BJ (cell line): Measurements from ENCODE around the genes TF and EPHB1.

GRCh38 chr3:132722692-132723326 lies 600 bp upstream of the NPHP3 start:
- CAGE, long polyA plus RNA = no peak
- RRBS = 2% methylated on average over 15 of the region's 42 CpGs

DNA sequence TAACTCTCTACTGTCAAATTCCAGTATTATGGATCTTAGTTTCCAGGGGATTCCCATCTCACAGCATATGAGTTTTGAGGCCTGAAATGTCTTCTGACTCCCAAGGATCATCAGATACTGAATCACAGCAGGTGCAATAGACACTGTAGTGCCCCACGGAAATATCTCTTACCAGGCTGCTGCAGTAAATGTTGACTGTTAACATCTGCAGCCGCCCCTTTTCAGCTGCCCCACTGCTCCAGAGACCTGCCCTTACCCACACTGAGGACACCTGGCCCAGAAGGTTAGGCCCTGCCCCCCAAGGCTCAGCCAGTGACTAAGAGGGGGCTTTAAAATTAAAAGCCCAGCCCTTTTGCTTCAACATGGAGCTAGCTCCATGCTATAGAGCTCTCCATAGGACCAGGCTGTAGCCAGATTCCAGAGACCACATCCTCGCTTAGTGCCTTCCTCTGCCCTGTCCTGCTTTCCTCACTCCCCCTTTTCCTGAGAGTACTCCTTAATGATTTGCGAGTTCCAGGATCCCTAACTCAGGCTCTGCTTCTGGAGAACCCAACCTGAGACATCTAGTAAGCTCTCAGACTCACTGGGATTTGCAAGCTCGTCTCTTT lies 67.2 kb downstream of the BFSP2 start:
- CAGE, long polyA plus RNA = no peak
- RRBS = no CpG with 5 or more reads among the region's 5 CpGs

DNA sequence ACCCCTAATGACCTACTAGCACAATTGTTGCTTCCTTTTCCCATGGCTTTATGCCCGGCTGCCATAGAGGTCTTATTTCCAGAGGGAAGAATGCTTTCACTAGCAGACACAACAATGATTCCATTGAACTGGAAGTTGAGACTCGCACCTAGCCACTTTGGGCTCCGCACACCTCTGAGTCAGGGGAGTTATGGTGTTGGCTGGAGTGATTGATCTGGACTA lies 60.7 kb upstream of the CDV3 start:
- CAGE, long polyA plus RNA = no peak
- RRBS = no CpG with 5 or more reads among the region's 3 CpGs

DNA sequence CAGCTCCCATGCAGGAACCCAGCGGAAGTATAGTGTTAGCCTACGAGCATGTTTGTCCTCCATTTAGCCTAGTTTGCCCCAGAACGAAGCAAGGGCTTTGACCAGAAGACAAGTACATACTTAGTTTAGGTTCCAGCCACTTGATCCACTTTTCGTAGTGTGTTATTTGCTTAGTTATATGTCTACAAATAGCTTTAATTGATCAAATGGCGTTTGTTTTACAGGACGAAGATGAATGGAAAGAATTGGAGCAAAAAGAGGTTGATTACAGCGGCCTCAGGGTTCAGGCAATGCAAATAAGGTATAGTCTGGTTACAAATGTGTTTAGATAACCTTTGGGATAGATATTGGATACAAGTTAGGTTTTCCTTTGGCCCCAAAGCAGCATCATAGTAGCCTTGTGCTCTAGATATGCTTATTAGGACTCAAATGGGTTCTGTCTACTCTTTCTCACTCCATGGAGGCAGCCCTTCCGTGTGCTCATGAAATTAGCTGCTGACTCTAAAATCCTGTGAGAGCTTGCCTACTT lies 1.4 kb downstream of the CDV3 start:
- CAGE, long polyA plus RNA = no peak
- RRBS = no CpG with 5 or more reads among the region's 8 CpGs

DNA sequence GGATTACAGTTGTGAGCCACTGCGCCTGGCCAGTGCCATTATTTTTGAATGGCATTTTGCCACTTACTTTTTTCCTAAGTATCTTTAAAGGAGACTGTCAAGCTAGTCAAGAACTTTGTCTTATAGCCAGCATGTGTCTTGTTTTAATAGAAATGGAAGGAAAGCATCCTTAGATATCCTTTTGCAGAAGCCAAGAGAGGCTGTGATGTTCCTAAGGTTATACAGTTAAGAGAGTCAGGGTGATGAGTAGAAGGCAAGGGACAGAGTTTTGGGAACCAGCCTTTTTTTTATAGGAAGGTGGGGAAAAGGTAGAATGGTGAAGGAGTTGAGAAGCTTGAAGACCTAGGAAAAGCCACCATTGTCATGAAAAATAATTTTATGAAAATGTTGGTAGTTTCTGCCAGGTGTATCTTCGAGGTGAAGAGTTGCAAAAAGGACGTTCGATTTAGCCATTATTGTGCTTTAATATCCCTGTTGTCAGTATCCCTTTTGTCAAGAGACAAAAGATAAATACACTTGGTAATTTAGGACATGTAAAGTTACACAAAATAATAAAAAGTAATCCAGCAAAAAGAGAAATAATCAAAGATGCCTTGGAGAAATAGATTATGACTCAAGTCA lies 9.0 kb downstream of the CDV3 start:
- CAGE, long polyA plus RNA = no peak
- RRBS = no CpG with 5 or more reads among the region's 4 CpGs

- CAGE, long polyA plus RNA = no peak
- RRBS = 8% methylated on average over 20 of the region's 56 CpGs
Measured at GRCh38 chr3:133745785-133746875, at the start of gene TF. TF (plus strand) TSS chr3:133746393.

DNA sequence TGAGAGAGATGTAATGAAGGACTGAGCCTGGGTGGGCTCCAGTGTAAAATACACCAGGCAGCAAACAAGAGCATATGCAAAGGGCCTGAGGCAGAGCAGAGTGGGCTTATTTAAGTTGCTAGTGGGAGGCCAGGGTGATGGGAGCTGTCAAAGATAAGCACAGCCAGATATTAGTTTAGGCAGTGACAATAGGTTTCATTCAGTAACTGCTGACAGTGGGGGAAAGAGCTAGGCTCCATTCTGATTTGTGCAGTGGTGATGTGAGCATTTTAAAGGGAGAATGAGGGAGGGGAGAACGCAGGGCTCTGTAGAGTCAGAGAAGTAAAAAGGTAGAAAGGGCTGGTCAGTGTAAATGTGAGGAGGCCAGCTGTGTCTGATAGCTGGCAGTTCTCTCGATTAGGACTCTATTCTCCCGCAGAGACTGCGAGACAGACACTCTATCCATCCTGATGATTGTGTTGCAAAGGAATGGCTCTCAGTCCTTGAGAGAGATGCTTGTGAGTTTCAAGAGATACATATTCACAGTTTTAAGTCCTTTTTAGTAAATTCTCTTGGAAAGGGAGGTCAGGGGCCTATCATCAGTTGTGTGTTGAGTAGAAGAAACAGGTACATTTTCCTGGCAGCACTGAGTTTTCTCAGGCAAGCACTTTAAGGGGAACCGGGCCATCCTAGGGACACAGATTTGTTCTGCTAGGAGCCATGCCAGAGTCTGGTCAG lies 3.6 kb downstream of the TF start:
- CAGE, long polyA plus RNA = no peak
- RRBS = no CpG with 5 or more reads among the region's 5 CpGs

GRCh38 chr3:133774697-133775376 lies 28.6 kb downstream of the TF start:
- CAGE, long polyA plus RNA = no peak
- RRBS = no CpG with 5 or more reads among the region's 4 CpGs

DNA sequence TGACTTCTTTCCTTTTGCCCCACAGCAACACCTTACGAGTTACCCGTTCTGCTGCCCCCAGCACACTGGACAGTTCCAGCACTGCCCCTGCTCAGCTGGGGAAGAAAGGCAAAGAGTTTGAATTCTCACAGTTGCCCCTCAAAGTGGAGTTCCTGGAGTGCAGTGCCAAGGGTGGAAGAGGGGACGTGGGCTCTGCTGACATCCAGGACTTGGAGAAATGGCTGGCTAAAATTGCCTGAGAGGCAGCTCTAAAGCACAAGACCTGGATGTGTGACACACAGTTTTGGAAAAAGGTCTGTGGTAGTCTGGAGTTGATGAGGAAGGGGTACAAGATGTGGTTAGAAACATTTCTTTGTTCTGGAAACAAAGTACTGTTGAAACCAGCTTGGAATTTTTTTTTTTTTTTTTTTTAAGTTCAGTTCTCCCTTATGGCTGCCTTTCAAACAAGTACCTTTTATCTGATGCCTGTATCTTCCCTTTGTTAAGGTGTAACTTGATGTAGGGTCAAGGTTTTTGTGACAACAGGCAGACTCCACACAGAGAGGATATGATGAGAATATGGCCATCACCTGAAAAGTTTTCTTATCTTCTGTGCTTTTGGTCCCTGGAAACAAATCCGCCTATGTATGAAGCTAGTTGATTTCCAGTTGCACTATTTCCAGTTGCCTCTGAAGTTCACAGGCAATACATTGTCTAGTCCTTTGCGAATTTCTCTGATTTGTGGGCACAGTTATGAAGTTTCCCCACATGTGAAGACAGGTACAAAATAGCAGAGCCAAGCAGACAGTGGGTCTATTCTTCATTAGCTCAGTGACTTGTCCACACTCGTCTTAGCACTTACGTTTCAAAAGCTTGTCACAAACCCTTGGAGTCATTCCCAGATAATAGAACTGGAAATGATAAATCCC lies 14.2 kb downstream of the SRPRB start:
- CAGE, long polyA plus RNA = no peak
- RRBS = no CpG with 5 or more reads among the region's 7 CpGs

- CAGE, long polyA plus RNA = no peak
- RRBS = 96% methylated on average over 1 of the region's 5 CpGs
Measured at GRCh38 chr3:134175474-134175855, 75.2 kb downstream of the RYK start.

GRCh38 chr3:134202498-134202984 lies 48.1 kb downstream of the RYK start:
- CAGE, long polyA plus RNA = no peak
- RRBS = no CpG with 5 or more reads among the region's 4 CpGs

GRCh38 chr3:134406178-134406522 lies 31.9 kb upstream of the AMOTL2 start:
- CAGE, long polyA plus RNA = no peak
- RRBS = 26% methylated on average over 12 of the region's 12 CpGs

DNA sequence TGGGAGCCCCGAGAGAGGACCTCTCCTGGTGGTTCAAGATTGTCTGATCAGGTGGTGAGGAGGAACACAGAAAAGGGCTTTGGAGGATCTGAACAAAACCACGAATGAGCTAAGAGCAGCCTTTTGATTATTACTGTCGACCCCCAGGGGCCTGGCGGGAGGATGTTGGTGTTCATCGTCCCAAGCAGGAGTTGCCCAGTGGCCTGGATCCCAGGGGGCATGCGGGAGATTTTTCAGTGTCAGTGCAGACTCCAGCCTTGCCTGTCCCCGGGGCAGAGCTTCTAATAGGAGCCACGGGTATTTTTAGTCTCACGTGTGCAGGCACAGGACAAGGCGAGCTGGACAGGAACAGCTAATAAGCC lies 8.8 kb upstream of the KY start:
- CAGE, long polyA plus RNA = no peak
- RRBS = no CpG with 5 or more reads among the region's 10 CpGs

DNA sequence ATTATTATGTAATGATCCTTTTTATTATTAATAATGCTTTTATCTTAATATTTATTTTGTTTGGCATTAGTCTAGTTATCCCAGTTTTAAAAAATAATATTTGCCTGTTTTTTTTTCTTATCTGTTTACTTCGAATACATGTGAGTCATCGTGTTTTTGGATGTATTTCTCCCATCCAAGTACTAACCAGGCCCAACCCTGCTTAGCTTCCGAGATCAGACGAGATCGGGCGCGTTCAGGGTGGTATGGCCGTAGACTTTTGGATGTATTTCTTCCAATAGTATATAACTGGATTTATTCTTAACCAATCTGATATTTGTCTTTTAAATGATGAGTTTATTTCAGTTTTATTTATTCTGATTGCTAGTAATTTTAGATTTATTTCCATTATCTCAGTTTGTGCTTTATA lies 11.8 kb upstream of the EPHB1 start:
- CAGE, long polyA plus RNA = no peak
- RRBS = no CpG with 5 or more reads among the region's 8 CpGs

DNA sequence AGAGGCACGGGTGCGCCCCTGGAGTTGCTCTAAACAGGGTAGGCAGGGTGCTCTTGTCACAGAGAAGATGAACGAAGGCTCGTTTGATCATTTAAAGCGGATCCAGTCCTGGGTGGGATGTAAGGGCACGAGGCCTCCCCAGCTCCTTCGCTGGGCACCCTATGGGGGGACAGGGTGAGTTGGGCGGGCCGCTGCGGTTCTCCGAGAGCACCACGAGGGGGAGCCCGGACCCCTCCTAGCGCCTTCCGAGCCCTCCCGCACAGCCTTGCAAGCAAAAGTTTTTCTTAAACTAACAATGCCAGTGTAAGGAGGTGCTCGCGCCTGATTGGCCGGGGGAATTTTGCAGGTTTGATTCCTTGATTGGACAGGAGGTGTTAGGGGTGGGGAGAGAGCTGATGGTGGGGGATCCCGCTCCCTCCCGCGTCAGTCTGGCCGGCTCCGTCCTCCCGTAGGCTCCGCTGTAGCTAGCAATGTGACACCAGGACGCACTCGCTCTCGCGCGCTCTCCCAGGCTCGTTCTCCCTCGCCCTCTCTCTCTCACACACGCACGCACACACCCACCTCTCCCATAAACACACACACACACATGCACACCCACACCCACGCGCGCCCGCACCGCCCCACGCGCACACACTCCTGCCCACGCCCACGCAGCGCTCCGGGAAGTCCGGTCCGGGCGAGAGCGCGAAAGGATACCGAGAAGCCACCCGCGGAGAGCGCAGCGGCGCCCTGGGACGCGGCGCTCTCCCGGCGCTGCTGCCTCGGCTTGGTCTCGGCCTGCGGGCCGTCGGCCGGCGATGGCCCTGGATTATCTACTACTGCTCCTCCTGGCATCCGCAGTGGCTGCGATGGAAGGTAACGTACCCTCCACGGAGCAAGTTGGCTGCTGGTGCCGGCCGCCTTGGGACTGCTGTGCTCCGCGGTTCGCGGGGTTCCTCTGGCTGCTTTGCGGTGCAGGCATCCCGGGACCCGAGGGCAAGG lies at the start of gene EPHB1:
Gene EPHB1, plus strand, starts transcription at position 426 of the 981 bp plus-strand sequence.
- CAGE, long polyA plus RNA = no peak
- RRBS = 2% methylated on average over 42 of the region's 82 CpGs

- CAGE, long polyA plus RNA = no peak
- RRBS = 98% methylated on average over 2 of the region's 14 CpGs
Measured at GRCh38 chr3:134916668-134916943, 121.5 kb downstream of the EPHB1 start.

- CAGE, long polyA plus RNA = no peak
- RRBS = no CpG with 5 or more reads among the region's 4 CpGs
Measured at GRCh38 chr3:135150371-135150885, 355.4 kb downstream of the EPHB1 start.

- CAGE, long polyA plus RNA = no peak
- RRBS = no CpG with 5 or more reads among the region's 6 CpGs
Measured at GRCh38 chr3:136191999-136192589, 4.0 kb downstream of the MSL2 start.

GRCh38 chr3:136327051-136327332 lies 76.9 kb downstream of the PCCB start:
- CAGE, long polyA plus RNA = no peak
- RRBS = no CpG with 5 or more reads among the region's 4 CpGs

GRCh38 chr3:136527167-136527703 lies 224.9 kb downstream of the STAG1 start:
- CAGE, long polyA plus RNA = no peak
- RRBS = no CpG with 5 or more reads among the region's 8 CpGs